ENCODE data around the gene HDAC7.

GRCh38 chr12:47715311-47716092 is 9.7 kb upstream of the RPAP3 start:
- RRBS = no CpG with 5 or more reads among the region's 18 CpGs

GRCh38 chr12:47774540-47775853 is 2.0 kb downstream of the SLC48A1 start:
- RRBS = no CpG with 5 or more reads among the region's 19 CpGs

- RRBS = no CpG with 5 or more reads among the region's 21 CpGs
Observed at GRCh38 chr12:47782610-47783607, 9.9 kb downstream of the SLC48A1 start.

GRCh38 chr12:47783608-47784006 is 10.6 kb downstream of the SLC48A1 start:
- RRBS = no CpG with 5 or more reads among the region's 7 CpGs

- RRBS = no CpG with 5 or more reads among the region's 3 CpGs
Observed at GRCh38 chr12:47816386-47816681, 3.4 kb downstream of the HDAC7 start.

DNA sequence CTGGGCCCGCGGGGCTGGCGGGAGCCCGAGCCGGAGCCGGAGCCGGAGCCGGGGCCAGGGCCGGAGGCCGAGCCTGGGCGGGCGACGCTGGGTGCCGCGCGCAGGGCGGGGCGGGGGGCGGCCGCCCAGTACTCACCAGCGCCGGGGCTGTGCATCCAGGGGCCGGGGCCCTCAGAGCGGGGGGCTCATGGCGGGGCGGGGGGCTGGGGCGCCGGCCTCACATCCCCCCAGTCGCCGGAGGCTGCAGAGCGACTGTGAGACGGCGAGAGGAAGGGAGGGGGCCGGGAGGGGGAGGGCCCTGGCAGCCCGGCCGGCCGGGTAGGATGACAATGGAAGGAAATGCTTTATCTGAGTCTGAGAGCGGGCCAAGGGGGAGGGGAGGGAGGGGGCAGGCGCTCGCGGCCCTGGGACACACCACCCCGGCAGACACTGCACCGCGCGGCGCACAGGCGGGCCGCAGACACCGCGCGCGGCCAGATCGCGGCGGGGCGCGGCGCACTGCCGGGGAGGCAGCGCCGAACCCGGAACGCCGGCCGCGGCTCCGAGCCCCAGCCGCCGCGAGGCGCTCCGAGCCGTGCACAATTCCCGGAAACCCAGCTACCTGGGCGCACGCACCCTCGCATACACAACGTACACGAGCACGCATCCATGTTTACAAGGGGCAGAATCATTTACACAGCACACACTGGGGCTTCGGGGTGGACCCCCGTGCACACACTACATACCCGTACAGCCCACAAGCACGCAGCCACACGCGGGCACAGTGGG is at the start of gene HDAC7:
Gene HDAC7, minus strand, starts transcription at position 273 of the 768 bp plus-strand sequence.
- RRBS = 2% methylated on average over 57 of the region's 86 CpGs

- RRBS = no CpG with 5 or more reads among the region's 3 CpGs
Observed at GRCh38 chr12:47824155-47824931, 4.6 kb upstream of the HDAC7 start.

GRCh38 chr12:47858665-47859350 is 39.1 kb upstream of the HDAC7 start:
- RRBS = no CpG with 5 or more reads among the region's 8 CpGs

GRCh38 chr12:47943523-47944075 is 19.8 kb upstream of the TMEM106C start:
- RRBS = no CpG with 5 or more reads among the region's 11 CpGs

- RRBS = no CpG with 5 or more reads among the region's 4 CpGs
Observed at GRCh38 chr12:48125794-48126423, 6.7 kb downstream of the PFKM start.

GRCh38 chr12:48184281-48184566 is 780 bp downstream of the CCDC184 start:
- RRBS = no CpG with 5 or more reads among the region's 24 CpGs

DNA sequence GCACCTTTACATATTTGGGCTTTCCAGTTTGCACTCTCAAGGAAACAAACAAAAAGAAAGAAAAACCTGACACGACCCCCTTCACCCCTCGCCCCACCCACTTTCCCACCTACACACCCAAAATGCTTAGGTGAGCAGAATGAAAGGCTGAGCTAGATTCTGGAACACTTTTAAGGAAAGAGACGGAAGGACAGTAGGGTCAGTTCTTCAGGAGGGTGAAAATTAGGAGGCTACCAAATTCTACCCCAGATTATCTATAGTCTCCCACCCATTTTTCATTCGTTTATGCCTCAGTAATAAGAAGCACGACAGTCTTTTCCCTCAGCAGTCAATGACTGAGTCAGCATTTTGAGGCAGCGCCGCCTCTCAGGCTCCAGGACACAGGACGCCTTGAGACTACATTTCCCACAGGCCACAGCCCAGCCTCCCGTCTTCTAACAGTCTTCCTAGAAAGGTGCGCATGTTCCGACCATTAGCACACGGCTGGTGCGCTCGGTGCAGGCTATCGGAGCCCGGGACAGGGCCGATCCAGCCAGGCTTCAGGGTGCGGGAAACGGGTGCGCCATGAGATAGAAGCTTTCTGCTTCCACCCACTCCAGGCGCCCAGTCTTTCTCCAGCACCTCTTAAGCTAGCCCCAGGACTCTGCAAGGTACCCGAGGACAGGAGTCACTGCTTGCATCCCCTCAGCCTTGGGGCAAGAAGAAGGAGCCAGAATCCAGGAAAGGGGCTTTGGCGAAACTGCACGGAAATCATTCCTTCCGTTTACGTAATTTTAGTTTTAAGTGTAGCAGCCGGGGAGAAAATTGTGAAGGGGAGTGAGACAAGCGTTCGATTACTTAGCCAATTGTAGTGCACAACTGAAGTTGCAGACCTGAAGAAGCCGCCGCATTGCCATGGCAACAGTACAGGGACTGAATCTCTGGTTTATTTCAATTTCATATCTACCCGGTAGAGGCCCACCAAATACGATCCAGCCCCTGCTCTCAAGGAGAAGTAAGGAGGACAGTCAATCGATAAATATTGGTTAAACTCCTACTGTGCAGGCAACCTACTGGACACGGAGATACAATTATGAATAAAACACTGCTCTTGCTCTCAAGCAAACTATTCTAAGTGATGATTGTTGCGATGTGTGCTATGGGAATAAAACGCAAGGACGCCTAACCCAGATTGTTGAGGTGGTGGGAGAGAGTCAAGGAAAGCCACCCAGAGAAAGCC is 32.1 kb upstream of the H1-7 start:
- RRBS = no CpG with 5 or more reads among the region's 38 CpGs

GRCh38 chr12:48679493-48679880 is 2.6 kb downstream of the KANSL2 start:
- RRBS = no CpG with 5 or more reads among the region's 4 CpGs

- RRBS = no CpG with 5 or more reads among the region's 4 CpGs
Observed at GRCh38 chr12:48691062-48691630, 9.1 kb upstream of the KANSL2 start.

- RRBS = 91% methylated on average over 5 of the region's 55 CpGs
Observed at GRCh38 chr12:48782724-48783511, 6.0 kb downstream of the ADCY6 start.

DNA sequence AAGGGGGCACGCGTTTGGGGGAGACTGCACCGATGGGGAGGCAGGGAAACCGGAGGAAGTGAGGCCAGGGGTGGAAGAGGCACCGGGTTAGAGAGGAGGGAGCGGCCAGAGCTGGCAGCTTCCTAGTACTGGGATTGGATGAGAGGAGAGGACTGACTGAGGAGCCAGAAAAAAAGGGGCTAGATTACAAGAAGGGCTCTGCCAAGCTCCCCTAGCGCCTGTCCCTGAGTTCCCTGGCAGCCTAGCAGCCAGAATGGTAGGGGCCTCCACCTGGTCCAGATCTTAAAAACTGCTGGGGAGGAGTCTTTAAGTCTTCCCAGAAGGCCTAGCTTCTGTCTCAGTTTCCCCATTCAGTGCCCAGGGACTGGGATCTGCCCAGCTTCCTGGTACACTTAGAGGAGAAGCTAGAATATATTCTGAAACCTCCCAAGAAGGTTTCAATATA is 2.5 kb upstream of the CACNB3 start:
- RRBS = no CpG with 5 or more reads among the region's 7 CpGs

DNA sequence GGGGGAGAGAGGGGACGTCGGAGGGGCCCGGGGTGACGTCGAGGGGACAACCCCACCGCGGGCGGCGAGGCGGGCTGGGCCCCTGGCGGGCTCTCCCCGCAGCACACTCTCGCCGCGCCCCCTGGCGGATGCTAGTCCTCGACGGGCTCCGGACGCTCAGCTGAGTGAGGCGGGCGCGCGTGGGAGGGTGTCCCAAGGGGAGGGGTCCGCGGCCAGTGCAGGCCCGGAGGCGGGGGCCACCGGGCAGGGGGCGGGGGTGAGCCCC is 160 bp upstream of the WNT1 start:
- RRBS = 10% methylated on average over 23 of the region's 30 CpGs

DNA sequence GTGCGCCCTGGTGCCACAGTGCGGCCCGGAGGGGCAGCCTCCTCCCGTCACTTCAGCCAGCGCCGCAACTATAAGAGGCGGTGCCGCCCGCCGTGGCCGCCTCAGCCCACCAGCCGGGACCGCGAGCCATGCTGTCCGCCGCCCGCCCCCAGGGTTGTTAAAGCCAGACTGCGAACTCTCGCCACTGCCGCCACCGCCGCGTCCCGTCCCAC is 160 bp downstream of the WNT1 start:
- RRBS = 4% methylated on average over 8 of the region's 24 CpGs

GRCh38 chr12:48981020-48981890 is 3.1 kb downstream of the WNT1 start:
- RRBS = 6% methylated on average over 5 of the region's 90 CpGs

- RRBS = 87% methylated on average over 35 of the region's 91 CpGs
Observed at GRCh38 chr12:48997982-48999162, 803 bp downstream of the DDN start.